Mesenteric fat pad (tissue), 1 donor: ENCODE measurements around the genes HDAC8, CHIC1, ABCB7 and RTL3.

DNA sequence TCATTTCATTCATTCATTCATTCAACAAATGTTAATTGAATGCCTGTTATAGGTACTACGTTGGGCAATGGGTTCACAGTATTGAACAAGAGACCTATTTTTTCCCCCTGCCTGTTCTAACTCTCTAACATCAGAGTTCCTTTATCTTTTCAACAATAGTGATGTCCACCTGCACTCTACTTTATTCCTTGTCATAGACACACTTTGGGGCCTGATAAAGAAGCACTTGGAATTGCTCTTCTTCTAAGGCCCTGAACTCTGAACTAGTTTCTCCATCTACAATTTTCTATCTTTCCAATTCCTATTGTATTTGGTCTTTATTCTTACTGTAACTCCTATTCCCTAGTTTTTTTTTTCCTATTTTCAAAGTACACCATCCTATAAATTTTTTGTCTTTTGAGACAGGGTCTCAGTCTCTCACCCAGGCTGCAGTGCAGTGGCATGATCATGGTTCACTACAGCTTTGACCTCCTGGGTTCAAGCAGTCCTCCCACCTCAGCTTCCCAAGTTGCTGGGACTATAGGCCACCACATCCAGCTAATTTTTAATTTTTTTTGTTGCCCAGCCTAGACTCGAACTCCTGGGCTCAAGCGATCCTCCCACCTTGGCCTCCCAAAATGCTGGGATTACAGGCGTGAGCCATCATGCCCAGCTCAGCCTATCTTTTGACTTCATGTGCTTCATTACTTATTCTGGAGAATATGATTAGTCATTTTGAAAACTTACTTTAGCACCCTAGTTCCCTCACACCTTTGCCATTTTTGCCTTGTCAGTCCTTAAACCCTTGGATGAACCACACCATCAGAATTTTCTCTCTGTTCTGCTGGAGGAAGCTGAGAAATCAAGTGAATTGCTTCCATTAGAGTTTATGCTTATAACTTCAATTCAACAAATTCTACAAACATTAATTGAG is 103.6 kb downstream of the HDAC8 start:
- PRO-cap = no peak

DNA sequence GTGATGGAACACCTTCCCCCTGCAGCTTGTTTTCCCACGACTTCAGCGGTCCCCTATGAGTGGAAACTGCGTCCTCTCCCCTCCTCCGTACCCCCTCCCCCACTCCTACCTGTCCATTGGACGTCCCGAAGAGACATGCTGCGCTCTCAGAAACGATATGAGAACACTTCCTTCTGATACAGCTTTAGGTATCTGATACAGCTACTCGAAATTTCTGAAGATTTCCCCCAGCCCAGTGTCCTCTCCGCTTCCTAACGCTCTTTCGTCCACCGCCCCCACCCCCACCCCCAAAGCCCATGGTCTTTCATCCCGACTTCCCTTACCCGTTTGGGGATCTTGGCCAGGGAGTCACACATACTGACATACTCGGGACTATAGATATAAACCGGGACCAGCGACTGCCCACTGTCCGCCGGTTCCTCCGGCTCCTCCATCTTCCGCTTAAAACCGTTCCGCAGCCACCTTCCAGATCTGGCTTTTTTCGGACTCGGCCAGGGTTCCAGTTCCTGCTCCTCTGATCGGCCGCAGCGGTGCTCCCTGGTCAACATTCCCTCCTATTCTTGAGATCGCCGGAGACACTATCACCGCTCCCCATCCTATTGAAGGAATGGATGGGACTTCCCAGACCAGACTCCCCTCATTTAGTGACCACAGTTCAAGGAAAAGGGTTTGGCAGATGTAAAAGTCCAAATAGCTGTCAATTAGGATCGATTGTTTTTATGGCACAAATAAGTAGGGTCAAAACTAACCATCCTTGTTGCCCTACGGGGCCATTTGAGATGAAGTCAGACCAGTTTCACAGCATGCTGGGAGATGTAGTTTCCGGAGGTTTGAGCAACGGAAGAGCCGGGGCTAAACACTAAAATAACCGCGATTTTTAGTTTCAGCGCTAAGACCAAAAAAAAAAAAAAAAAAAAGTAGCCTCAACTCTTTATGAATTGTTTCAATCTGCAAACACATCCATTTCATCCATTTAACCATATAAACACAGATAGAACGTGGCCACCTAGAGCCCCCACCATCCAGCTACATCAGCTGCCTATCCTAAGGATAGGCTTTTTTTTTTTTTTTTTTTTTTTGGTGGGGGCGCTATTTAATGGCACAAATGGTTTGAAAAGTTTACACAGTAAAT is at the start of gene HDAC8:
TSS of gene HDAC8 (minus strand) at position 516 of the 1,132 bp plus-strand sequence.
- PRO-cap = no peak

DNA sequence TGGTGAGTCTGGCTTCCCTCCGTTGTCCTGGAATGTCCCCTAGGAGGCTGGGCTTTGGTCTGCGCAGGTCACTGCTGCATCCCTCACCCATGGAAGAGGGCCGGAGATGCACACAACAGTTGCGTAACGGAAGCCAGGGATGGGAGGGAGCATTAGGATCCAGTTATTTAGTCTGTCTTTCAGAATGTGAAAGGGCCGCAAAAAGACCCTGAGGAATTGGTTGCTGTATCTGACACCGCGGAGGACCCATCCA is 260 bp downstream of the FAM236C start:
- PRO-cap = no peak

DNA sequence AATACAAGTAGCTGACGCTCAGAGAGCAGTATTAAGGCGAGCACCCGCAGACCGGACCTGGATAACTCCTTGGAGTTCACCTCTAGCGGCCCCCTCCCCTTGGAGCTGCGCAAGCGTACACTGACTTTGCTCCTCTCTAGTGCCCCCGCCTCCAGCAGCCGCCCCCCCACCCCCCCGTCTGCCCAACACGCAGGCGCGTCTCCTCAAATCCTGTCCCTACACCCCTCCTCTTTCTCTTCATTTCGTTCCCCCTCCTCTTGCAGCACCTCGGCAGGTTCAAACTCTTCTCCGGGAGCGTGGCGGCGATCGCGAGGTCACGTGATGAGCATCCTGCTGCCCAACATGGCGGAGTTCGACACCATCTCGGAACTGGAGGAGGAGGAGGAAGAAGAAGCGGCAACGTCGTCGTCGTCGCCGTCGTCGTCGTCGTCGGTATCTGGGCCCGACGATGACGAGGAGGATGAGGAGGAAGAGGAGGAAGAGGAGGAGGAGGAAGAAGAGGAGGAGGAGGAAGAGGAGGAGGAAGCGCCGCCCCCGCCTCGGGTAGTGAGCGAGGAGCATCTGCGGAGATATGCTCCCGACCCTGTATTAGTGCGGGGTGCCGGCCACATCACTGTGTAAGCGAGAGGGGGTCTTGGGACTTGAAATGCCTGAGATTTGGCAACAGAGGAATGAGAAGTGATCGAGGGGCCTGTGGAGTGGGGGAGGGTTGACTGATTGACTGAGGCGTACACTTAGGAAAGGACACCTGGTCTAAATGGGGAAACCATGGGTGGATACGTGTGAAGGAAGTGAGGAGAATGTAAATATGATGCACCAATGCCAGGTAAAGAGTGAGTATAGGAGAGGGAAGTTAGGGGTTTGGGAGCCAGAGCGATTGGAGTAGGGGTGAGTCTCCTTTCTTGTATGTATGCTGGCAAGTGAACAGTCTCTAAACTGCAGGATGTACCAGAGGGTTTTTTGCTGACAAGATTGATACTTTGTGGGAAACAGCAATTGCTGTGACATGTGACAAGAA is at the start of gene CHIC1:
TSS of gene CHIC1 (plus strand) at position 234 of the 1,018 bp plus-strand sequence.
- PRO-cap = no peak

- PRO-cap = no peak
Measured at GRCh38 chrX:73647569-73648216, 84.7 kb downstream of the CHIC1 start.

DNA sequence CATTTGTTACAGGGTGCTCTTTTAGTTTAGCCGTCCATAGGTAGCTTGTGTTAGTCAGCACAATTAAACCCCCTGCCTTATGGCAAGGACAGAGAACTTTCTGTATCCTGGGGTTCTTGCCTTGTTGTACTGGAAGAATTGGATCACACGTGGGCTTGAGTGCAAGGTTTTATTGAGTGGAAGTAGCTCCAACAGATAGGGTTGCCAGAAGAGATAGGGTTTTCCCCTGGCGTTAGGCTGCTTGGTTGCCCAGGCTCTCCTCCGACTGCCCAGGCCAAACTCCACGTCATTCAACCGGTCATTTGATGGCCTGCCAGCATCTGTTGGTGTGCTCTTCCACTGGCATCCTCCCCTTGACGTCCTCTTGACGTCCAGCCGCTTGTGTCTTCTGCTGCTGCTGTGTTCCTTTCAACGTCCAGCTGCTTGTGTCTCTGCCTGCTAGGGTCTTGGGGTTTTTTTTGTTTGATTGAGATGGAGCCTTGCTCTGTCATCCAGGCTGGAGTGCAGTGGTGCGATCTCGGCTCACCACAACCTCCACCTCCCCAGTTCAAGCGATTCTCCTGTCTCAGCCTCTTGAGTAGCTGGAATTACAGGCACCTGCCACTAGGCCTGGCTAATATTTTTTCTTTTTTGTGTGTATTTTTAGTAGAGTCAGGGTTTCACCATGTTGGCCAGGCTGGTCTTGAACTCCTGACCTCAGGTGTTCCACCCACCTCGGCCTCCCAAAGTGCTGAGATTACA is 340.2 kb upstream of the ZCCHC13 start:
- PRO-cap = no peak

DNA sequence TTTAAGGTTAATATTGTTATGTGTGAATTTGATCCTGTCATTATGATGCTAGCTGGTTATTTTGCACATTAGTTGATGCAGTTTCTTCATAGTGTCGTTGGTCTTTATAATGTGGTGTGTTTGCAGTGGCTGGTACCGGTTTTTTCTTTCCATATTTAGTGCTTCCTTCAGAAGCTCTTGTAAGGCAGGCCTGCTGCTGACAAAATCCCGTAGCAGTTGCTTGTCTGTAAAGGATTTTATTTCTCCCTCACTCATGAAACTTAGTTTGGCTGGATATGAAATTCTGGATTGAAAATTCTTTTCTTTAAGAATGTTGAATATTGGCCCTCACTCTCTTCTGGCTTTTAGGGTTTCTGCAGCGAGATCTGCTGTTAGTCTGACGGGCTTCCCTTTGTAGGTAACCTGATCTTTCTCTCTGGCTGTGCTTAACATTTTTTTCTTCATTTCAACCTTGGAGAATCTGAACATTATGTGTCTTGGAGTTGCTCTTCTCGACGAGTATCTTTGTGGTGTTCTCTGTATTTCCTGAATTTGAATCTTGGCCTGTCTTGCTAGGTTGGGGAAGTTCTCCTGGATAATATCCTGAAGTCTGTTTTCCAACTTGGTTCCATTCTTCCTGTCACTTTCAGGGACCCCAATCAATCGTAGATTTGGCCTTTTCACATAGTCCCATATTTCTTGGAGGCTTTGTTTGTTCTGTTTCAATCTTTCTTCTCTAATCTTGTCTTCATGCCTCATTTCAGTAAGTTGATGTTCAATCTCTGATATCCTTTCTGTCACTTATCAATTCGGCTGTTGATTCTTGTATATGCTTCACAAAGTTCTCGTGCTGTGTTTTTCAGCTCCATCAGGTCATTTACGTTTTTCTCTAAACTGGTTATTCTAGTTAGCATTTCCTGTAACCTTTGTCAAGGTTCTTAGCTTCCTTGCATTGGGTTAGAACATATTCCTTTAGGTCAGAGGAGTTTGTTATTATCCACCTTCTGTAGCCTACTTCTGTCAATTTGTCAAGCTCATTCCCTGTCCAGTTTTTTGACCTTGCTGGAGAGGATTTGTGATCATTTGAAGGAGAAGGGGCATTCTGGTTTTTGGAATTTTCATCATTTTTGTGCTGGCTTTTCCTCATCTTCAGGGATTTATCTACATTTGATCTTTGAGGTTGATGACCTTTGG is 227.5 kb upstream of the ZCCHC13 start:
- PRO-cap = no peak

GRCh38 chrX:74275258-74275855 is 28.6 kb upstream of the ZCCHC13 start:
- PRO-cap = no peak

- PRO-cap = bidirectional peak, plus-strand start at chrX:75156388, minus-strand start at chrX:75156253
Measured at GRCh38 chrX:75155827-75156870, at the start of gene ABCB7. ABCB7 (minus strand) TSS chrX:75156283.

DNA sequence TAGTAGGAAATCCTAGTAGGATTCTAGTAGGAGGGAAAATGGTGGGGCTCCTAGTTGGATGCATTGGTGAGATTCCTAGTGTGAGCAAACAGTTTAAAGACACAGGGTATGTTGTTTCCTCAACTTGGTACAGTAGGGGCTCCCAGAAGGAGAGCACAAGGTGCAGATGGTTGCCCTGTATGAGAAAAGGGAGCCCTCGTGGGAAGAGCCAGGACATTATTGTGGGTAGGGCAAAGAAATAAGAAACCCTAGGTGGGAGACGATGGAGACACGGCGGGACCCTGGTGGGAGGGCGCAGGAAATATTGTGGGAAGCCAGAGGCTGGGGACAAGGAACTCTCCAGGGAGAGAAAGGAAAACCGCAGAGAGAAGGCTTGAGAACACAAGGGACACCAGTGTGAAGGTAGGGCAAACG is 404 bp downstream of the ZDHHC15 start:
- PRO-cap = no peak

DNA sequence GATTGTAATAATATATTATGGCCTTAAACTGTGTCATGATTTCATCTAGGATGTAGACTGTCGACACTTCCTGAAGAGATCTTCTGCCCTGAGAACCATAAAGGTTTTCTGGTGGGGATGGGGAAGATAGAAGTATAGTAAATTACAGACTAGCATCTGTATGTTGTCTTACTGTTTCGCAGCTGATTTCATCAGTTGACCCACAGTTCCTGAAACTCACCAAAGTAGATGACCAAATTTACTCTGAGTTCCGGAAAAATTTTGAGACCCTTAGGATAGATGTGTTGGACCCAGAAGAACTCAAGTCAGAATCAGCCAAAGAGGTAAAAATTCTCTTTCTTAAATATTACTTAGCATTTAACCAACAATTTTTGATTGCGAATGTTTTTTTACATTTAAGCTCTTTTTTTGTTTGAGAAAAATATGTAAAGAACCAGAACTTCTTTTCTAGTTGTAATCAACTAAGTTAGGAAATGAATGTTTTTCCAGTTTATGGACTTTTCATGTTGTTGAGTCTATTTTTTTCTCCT is 2.5 kb downstream of the PBDC1 start:
- PRO-cap = no peak

DNA sequence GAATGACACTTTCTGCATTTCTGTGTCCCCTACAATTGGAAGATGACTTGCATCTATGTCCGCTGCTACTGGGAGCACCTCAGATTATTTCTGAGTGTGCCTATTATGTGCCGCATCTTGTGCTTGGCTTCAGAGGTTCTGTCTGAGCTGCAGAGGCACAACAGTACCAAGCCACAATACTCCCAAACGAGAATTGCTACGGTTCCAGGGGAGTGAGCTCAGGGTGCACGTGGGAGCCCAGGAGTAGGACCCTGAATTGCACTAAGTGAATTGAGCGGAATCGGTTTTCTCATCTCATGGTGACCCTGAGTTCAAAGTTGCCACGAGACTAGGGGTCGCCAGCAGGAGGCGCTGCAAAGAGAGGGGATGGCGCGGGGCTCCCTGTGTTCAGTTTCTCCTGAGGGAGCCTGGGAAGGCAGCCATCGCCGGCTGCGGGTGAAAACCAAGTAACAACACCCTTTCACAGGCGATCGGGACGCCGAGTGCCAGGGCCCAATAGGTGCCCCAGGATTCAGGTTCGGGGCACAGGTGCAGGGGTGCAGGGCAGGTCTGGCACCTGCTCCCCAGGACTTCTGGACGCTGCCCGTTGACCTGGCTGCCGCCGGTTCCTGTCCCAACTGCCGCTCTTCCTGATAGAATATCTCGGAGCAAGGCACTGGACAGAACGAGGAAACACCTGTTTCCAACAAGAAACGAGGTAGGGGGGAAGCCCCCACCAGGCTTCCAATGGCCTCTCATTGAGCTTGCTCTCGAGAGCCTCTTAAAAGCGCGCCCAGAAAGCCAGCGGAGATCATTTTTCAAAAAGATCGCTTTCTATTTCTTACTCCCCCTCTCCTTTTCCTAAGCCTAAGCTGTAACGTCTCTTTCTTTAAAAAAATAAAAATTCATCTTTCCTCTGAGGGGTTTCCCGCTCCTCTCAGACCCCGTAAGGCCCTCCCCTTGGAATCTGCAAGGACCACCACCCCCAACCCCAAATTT is 1.1 kb upstream of the FGF16 start:
- PRO-cap = no peak

DNA sequence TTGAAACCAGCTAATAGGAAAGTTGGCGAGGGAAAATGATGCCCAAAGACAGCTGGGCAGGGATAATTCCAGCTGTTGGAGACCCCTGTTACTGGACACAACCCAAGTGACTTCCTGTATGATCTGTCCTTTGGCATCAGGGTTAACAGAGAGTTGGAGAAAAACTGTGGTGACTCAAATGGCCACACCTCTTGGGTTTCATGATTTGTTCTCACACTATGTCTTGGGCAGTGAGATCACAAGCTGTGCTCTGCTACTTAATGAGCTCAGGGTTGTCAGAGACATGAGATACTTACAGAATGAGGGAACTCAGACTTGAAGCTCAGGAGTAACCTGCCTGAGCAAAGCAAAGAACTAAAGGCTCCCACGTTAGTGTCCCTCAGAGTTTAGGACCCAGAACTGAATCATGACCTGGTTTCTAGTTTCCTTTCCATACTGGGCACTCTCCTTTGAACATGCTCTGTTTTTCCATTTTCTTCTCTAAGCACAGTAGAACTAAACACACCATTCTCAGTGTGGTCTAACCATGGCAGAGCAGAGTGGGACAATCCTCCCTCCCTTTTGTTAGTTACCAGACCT is 4.0 kb downstream of the FGF16 start:
- PRO-cap = no peak

GRCh38 chrX:77682828-77683264 is 103.2 kb downstream of the ATRX start:
- PRO-cap = no peak

DNA sequence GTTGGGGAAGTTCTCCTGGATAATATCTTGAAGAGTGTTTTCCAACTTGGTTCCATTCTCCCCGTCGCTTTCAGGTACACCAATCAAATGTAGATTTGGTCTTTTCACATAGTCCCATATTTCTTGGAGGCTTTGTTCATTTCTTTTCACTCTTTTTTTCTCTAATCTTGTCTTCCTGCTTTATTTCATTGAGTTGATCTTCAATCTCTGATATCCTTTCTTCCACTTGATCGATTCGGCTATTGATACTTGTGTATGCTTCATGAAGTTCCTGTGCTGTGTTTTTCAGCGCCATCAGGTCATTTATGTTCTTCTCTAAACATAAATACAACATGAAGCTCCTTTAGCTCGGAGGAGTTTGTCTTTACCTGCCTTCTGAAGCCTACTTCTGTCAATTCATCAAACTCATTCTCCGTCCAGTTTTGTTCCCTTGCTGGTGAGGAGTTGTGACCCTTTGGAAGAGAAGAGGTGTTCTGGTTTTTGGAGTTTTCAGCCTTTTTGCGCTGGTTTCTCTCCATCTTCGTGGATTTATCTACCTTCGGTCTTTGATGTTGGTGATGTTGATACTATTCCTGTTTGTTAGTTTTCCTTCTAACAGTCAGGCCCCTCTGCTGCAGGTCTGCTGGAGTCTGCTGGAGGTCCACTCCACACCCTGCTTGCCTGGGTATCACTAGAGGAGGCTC is 36.7 kb upstream of the ATRX start:
- PRO-cap = no peak

DNA sequence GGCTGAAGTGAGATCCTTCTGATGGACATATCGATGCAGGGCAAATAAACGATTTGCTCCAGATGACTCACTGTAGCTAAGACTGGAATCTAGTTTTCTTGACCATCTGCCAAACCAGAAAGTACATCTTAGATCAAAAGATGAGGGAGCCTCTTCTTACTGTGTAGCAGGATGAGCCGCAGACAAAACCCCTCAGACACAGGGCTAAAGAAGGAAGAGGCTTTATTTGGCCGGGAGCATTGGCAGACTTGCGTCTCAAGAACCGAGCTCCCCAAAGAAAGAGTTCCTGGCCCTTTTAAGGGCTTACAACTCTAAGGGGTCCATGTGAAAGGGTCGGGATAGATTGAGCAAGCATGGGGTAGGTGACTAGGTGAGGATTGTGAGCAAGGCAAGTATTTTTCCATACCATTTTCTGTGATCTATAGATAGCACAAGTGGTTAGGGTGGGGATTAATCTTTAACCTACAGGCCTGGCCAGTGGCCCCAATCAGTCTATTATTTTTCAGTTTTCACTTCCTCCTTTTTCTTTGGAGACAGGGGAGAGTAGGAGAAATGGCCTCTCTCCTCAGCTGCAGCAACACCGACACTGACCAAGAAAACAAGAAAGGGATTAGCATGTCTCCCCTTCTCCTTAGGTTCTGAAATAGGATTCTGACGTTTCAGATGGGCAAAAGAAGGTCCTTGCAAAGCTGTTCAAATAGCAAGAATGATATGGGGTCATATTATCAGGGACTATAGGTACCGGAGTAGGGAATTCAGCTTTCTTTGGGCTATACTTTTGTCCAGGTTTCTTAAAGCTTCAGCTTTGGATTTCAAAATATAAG is 34.9 kb upstream of the PGK1 start:
- PRO-cap = no peak

- PRO-cap = no peak
Measured at GRCh38 chrX:78104532-78105490, 763 bp downstream of the PGK1 start.

DNA sequence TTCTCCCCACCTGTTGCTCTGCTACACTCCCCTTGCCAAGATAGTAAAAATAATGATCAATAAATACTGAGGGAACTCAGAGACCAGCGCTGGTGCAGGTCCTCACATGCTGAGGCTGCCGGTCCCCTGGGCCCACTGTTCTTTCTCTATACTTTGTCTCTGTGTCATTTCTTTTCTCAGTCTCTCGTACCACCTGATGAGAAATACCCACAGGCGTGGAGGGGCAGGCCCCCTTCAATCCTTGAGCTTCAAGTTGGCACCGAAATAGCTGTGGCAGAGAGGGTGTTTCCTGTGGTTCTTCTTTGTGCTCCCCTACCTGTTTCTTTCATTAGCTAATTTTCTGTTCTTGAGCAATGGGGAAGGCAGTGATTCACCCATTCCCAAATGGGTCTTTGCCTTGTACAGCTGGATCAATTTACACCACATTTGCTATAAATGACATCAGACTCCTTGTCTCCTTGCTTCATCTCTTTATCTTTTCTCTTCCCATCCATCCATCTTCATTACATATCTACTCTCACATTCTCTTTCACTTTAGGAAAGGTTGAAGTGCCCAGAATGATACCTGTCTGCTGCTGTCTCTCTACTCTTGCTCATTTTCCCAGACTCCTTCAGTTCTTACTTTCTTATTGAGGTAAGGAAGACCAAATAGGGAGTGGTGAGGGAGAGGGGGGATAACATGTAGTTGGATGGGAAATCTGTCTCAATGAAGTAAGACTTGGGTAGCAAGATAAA is 2.1 kb upstream of the CYSLTR1 start:
- PRO-cap = no peak

- PRO-cap = no peak
Measured at GRCh38 chrX:78659260-78659705, at the start of gene RTL3. RTL3 (minus strand) TSS chrX:78659328.

DNA sequence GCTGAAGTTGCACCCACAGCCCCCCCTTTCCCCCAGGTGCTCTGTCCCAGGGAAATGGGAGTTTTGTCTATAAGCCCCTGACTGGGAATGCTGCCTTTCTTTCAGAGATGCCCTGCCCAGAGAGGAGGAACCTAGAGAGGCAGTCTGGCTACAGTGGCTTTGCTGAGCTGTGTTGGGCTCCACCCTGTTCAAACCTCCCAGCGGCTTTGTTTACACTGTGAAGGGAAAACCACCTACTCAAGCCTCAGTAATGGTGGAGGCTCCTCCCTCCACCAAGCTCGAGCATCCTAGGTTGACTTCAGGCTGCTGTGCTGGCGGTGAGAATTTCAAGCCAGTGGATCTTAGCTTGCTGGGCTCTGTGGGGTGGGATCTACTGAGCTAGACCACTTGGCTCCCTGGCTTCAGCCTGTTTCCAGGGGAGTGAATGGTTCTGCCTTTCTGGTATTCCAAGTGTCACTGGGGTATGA is 41.9 kb downstream of the ITM2A start:
- PRO-cap = no peak